Measurements from ENCODE around the gene SERP1.

DNA sequence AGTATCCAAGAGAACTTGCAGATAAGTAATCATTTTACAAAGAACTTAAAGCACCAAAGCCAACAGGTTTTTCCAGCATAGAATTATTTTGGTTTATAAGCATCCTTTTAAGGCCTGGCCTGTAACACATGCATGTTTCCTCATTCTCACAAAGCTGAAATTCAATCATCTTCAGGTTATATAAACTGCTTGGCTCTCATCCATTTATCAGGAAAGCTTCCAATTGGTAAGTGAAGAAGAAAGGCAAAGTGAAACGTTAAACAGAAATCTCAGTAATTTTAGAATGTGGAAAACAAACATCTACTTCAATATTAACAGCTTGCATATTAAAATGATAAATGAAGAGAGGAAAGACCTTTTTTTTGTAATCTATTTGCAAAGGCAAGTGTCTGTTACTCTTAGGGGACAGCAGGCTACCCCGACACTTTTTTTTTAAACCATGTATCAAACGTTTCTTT, 1.5 kb downstream of the SERP1 start:
- PRO-cap, 2 experiments, result no peak in any of the 2 experiments

GRCh38 chr3:150545935-150546576, at the start of gene SERP1:
SERP1 (minus strand) TSS chr3:150546496.
- PRO-cap, 2 experiments, result peak in 2 of 2 experiments; most common minus-strand start chr3:150546439 (in 1)

GRCh38 chr3:150552148-150552596, 5.6 kb downstream of the EIF2A start:
- PRO-cap, 2 experiments, result no peak in any of the 2 experiments

- PRO-cap, 2 experiments, result no peak in any of the 2 experiments
These were observed 22.6 kb upstream of the ERICH6 start for GRCh38 chr3:150726339-150726783.

- PRO-cap, 2 experiments, result no peak in any of the 2 experiments
These were observed 29.2 kb upstream of the SIAH2 start for GRCh38 chr3:150792177-150792579.

DNA sequence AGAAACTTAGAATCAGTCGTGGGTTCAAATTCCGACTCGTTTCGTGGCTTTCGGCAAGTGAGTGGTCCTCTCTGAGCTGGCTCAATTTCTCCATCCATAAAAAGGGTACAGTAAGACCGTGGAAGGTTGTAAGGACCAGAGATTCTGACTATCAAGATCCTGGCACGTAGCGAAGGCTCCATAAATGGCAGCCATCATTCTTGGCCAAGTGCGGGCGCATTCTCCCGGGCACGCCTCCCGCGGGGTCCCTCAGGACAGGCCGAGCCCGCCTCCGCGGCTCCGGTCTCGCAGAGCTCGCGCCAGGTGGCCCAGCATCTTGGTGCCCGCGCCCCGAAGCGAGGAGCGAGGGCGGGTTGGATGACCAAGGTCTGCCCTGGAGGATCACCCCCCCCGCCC, 467 bp upstream of the MED12L start:
- PRO-cap, 2 experiments, result no peak in any of the 2 experiments

DNA sequence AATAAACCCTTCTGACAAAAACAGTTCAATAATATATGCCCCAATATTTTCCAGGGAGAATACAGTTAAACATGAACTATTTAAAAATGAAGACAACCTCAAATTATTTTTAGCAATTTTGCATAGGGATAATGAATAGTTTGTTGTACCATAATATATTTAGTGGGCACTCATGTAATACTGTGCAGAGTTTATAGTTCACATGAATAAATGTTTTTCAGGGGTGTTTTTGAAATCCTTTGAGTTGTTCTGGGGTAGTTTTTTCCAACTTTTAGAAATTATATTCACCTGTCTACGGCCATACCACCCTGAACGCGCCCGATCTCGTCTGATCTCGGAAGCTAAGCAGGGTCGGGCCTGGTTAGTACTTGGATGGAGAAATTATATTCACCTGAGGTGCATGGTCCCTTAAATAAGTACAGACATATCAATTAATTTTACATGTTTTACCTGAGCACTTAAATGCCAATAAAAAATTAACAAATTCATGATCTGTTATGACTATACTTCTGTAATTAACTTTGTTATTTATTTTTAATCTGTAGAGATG, 15.1 kb downstream of the GPR171 start:
- PRO-cap, 2 experiments, result no peak in any of the 2 experiments

GRCh38 chr3:151226244-151226560, 23.2 kb upstream of the GPR171 start:
- PRO-cap, 2 experiments, result no peak in any of the 2 experiments

- PRO-cap, 2 experiments, result no peak in any of the 2 experiments
These were observed 18.6 kb downstream of the P2RY14 start for GRCh38 chr3:151259733-151260174.

DNA sequence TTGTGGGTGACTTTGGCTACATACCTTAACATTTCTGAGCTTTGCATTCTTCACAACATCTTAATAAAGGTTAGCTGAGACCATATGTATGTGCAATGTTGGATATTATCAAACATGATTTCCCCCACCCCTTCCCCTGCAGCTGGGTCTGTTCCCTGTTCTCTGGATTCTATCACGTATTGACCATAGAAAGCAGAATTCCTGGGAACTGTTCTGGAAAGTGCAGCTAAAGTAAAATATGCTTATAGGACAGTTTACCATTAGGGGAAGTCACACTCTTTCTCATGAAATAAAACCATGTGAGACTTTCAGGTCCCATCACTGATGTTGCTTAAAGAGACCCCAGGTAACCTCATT, 16.3 kb downstream of the GPR87 start:
- PRO-cap, 2 experiments, result no peak in any of the 2 experiments

DNA sequence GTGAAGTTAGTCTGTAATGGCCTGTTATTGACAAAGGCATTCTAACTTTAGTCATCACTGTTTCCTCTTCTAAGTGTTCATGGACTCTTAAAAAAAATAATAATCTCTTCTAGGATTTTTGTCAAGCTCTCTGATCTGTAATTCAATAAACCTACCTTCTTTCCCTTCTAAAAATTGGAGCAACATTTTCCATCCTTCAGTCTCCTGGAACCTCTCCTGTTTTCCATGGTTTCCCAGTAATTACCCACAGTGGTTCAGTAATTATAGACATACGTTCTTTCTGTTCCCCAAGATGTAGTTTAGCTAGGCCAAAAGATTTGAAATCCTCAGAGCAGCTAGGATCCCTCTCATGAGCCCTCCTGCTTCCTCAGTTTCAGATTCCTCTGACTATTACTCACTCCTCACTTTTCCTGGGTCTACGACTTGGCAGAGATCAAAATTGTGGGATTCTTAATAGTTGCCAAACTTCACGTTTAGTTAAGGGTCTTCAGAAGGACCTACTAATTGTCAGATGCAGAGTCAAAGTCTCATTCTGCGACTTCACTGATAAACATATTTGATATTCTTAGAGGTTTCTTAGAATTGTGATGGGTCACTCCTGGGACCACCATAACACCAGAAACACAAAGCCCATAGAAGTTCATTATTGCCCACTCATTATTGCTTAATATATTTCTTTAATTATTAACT, 76.9 kb upstream of the IGSF10 start:
- PRO-cap, 2 experiments, result no peak in any of the 2 experiments

GRCh38 chr3:151538802-151539741, 78.2 kb upstream of the IGSF10 start:
- PRO-cap, 2 experiments, result no peak in any of the 2 experiments

DNA sequence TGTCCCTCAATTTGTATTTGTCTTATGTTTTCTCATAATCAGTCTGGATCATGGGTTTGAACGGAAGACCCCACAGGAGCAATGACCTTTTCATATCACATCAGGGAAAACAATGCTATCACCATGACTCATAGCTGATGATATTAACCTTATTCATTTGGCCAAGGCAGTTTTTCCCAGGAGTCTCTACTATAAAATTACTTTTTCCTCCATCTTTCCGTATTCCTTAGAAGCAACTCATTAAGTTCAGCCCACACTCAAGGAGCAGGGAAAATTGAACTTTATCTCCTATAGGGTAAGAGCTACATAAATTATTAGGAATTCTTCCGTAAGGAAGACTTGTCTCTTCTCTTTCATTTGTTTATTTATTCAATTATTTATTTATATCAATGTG, 32.8 kb downstream of the AADACL2 start:
- PRO-cap, 2 experiments, result no peak in any of the 2 experiments

- PRO-cap, 2 experiments, result no peak in any of the 2 experiments
These were observed 25.0 kb downstream of the AADAC start for GRCh38 chr3:151839054-151839253.

DNA sequence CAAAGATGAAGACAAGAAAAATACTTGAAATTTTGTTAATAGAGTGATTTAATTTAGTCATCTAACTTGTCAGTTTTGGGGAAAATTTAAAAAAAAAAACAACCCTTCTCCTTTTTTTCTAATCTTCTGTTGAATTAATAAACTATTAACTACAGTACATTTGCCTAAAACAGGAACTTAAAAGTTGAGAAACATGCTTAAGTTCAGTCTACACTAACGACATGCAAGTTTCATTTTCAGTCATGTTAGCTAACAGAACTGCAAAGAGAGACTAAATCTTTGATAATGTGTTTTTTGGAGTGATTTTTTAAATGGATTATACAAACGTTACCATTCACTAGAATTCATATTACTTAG, 72.0 kb upstream of the MBNL1 start:
- PRO-cap, 2 experiments, result no peak in any of the 2 experiments

DNA sequence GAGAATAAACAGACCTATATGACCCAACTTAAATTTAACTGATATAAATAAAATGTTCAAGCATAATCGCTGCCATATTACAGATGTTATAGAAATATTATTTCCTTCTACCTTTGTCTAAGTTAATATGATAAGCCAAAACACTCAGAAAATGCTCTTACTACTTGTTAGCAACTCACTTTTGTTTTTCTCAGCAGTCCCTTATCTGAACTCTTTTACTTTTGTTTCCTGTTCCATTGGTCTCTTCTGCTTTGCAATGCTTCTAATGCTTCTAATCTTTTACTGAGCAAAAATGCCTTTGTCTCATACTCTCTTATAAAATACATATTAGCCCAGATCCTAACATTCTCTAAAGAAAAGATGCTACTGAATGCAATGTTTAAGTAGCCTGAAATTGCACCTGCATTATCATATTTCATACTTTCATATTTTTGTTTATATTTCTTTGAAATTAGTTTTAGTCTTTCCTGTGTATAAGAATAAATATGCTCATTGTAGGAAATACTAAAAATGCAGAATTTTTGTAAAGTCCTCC, 67.6 kb upstream of the MBNL1 start:
- PRO-cap, 2 experiments, result no peak in any of the 2 experiments

DNA sequence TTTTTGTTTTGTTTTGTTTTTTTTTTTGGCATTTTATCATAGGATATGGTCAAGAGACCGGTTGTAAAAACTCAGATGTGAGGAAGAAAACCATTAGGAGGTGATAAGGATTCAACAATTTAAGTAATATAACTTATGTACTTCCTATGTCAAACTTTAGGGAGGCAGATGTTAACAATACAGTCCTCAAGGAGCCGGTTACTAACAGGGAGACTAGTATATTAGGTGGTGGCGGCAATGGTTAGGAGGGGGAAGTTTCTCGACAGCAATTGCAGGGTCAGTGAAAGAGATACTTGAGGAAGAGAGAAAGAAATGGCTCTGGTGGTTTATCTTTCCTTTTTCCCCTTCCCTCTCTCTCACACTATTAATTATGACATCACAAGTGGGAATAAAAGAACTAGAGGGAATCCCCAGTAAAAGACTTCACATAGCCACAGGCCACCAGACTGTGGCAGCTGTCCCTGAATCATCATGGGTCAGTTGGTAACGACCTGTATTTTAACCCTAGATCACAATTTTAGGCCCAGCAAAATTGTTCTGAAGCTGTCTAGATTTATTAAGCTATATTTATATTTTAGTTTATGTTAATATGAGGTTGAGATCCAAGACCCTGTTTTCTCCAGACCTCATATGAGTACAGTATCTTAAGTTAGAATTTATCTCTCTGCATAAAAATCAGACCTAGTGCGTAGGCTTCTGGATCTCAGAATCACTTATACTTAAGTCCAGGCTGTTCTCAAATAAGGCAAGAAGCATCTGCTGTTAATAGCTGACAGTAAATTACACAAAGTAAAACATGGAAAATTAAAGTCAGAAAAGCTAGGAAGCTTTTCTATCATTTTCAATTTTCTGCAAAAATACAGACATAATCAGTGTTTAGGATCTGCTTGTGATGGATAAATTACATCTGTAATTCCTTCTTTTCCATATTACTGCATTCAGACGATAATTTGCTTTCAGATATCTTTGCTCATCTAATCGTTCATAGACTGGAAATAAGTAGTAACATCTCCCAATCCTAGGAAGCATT, 40.4 kb downstream of the MBNL1 start:
- PRO-cap, 2 experiments, result no peak in any of the 2 experiments

DNA sequence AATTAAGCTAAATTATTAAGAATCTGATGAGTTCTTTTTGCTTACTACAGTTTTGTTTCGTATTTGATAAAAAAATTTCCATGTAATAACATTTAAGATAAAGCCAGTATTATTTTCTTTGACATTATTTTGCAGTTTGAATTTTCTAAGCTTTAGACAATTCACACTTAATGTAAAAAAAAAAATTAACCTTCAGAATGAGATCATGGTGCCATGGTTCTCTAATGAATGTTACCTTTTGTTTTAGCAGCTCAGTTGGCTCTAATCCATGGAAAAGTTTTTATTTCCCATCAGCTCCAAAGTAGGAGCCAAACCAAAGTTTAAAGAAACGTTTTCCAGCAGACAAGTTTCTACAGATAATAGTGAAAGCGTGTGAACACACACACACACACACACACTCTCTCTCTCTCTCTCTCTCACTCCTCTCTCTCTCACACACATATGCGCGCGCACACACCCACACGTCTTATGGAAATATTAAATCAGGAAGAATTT, 46.8 kb downstream of the MBNL1 start:
- PRO-cap, 2 experiments, result no peak in any of the 2 experiments

DNA sequence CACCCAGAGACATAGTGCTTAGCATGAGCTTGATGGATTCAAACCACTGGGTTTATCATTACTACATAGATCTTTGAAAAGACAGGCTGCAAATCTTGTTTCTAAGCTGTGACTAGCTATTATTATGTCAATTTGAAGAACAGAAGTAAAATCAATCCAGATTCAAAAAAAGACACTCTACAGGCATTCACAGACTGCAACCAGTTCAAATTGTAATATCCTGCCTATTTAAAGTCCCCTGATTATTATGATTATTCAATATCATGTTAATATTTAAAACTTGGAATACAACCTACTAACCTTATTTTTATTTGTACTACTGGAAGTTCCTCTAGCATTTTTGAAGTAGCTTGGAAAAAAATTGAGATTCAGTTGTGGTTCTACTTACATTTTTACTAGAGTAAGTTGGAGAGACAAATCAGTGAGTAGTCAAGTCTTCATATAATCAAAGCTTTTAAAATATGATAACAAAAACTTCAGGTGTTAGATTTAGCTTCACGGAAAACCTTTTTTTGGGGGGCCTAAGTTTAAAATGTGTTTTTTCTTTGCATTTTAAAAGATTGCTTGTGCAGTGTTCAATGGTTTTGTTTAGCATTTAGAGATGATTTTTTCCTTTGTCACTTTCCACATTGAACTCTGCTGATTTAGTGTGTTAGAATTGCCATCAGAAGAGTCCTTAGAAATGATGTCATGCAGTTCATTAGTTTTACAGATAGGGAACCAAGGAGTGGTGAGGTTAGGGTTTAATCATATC, 50.1 kb downstream of the MBNL1 start:
- PRO-cap, 2 experiments, result no peak in any of the 2 experiments

- PRO-cap, 2 experiments, result no peak in any of the 2 experiments
These were observed 137.8 kb downstream of the MBNL1 start for GRCh38 chr3:152406205-152407192.

Data from Metastatic Liver Carcinoma in the Adrenal Gland (tissue), 2 donors.